Ileum (tissue), 1 donor: Measurements from ENCODE around the genes CBS and PDXK.

GRCh38 chr21:42527201-42528411 lies 14.0 kb downstream of the SLC37A1 start:
- PRO-cap, result no peak

- PRO-cap, result no peak
Measured at GRCh38 chr21:42530194-42530521, 16.5 kb downstream of the SLC37A1 start.

- PRO-cap, result no peak
Measured at GRCh38 chr21:42581738-42582680, 68.4 kb downstream of the SLC37A1 start.

DNA sequence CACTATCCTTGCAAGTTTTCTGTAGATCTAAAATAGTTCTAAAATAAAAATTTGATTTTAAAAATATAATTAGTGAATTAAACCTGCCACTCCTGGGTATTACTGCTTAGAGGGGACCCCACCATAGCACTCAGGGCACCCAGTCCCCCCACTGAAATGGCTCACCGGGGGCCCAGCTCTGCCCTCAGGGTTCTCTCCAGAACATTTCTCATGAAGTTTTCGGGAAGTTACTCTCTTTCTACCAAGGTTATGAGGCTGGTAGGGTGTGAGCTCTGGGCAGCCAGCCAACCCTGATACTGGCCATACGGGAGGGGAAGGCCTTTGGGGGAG lies 13.0 kb upstream of the PDE9A start:
- PRO-cap, result no peak

DNA sequence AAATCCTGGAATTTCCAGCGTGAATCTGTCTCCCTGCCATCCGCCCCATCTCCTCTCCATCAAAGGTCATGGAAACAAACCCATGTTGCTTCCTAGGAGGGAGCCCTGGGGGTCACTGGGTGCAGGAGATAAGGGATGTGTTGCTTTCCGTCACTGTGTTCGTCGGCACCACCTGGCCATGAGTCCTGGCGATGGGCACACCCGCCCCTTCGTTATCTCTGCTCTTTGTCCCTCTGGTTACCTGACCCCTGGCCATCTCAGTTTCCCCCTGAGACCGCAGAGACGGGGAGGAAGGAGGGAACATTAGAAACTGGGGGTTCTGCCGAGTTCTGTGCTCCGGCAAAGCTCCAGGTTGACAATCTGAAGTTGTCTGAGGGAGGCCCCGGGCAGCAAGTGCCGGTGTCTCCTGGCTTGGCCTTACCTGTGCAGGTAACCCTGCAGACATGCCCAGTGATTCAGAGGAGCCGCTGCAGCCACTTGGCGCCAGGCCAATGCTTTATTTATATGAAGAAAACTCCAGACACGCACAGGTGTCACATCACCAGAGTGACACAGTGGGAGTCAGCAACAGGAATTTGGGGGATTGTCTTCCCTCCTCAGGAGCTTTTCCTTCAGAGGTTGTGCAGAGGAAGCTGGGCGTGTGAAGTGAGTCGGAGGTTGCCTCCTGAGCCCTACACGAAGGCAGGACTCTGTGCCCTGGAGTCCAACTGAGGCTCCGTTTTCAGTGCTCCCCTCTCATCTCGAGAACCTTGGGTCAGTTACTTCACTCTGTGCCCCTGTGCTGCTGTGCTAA lies 2.9 kb downstream of the PDE9A start:
- PRO-cap, result bidirectional peak, plus-strand start at position 271 of the sequence, minus-strand start at position 61 of the sequence

- PRO-cap, result no peak
Measured at GRCh38 chr21:42684927-42685574, 31.6 kb downstream of the PDE9A start.

GRCh38 chr21:42703950-42704465 lies 50.6 kb downstream of the PDE9A start:
- PRO-cap, result no peak

GRCh38 chr21:42746034-42746503 lies 92.6 kb downstream of the PDE9A start:
- PRO-cap, result no peak

DNA sequence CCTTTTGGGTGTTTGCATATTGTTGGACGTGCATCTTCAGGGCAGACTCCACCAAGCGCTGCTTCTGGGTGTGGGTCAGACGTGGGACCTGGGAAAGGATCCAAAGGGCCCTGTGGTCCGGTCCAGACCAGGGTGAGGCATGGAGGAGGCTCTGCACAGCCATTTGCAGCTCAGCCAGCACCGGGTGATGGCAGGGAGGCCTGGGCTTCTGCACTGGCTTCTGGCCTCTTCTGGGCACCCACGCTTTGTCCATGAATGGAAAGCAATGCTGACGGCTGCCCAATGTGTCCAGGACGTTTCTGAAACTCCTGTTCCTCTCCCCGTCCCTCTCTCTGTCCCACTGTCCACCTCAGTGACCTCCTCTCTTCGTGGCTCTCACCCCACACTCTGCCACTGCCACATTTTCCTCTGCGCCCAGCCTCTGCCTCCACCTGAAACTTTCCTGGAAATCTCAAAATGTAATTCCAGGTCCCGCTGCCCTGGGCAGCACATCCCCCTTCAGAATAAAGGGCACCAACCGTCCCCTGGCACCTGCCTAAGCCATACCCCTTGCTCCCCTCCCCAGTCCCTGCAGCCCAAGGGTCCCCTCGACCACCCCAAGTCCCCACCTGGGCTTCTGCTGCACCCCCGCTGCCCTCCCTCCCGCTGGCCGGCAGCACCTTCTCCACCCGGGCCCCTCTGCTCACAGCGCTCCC lies 42.2 kb downstream of the WDR4 start:
- PRO-cap, result no peak

GRCh38 chr21:43075689-43075888 lies at the start of gene CBS:
TSS of gene CBS (minus strand) at chr21:43075835.
- PRO-cap, result no peak

GRCh38 chr21:43209831-43210674 lies 41.2 kb downstream of the CRYAA start:
- PRO-cap, result no peak

DNA sequence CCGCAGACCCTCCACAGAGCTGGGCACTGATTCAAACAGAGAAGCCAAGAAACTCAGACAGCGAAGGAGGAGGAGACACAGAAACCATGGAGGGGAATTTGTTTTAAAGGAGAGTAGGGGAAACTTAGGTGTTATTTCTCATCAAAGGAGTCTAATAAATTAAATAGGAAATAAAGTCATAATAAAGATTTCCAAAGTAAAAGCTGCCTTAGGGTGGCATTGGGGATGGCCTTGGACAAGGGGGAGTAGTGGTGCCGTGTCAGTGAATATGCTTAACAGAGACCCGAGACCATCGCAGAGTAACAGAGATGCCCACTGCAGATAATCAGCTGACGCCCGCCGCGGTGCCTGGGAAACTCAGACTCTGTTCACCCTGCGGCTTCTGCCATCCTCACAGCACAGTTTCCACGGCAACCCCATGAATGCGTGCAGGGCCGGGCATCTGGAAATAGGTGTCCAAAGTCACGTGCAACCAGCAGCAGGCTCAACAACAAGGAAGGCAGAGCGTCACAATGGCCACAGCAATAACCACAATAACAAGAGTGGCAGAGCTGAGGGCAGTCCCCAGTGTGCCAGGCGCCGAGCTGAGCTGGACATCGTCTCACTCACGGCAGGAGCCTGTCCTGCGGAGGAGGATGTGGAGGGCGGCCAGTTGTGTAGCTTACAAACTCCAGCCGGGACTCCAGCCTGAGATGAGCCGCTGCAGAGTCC lies 101.9 kb downstream of the CRYAA start:
- PRO-cap, result no peak

GRCh38 chr21:43300932-43301641 lies 125.8 kb downstream of the SIK1 start:
- PRO-cap, result no peak

DNA sequence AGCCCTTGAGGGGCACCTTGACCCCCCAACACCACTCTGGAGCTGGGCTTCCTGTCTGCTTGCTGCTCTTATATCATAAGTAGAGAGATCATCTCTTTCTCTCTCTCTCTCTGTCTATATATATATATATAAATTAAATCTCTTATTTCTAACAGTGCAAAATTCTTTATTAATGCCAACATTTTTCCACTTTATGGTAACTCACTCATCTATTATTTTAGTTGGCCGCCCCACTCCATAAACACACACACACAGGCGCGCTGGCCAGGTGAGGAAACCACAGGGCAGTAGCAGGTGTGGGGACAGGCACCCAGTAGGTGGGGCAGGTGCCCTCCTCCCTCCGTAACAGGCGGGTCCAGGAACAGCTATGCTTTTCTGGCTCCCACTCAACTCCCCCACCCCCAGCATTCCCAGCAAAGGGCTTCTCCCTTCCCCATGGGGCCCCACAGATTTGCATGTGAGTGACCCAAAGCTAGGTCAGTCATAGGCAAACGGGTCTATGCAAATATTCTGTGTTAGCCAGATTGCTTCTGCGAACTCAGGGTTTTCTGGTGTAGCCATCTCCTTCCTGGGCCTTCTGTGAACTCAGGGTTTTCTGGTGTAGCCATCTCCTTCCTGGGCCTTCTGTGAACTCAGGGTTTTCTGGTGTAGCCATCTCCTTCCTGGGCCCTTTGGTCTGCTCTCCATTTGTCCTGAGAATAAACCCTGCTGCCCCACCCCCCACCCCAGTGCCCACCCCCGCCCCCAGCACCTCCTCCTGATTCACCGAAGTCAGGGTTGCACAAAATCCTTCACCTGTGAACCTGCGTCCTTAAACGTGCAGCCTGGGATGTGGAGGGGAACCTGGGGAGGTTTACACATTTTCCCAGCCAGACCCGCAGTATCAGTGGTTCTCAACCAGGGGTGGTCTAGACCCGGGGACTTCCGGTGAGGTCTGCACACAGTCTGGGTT lies 114.1 kb downstream of the SIK1 start:
- PRO-cap, result no peak

DNA sequence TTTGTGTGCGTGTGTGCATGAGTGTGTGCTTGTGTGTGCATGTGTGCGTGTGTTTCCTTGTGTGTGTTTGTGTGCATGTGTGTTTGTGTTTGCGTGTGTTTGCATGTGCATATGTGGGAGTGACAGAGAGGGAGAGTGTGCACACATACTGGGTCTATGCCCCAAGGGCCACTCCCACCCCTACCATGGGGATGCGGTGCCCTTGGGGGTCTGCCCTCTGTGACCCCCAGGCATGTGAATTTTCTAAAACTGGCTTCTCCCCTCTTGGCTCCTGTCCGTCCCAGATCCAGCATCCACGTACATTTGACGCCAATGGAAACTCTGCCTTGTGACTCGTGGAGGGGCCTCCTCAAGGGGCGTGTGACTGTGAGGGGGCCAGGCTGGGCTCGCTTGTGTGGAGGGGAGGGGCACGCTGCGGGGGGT lies 94.3 kb downstream of the SIK1 start:
- PRO-cap, result no peak

- PRO-cap, result no peak
Measured at GRCh38 chr21:43337697-43338326, 89.1 kb downstream of the SIK1 start.

GRCh38 chr21:43477818-43478215 lies 50.9 kb upstream of the SIK1 start:
- PRO-cap, result no peak

DNA sequence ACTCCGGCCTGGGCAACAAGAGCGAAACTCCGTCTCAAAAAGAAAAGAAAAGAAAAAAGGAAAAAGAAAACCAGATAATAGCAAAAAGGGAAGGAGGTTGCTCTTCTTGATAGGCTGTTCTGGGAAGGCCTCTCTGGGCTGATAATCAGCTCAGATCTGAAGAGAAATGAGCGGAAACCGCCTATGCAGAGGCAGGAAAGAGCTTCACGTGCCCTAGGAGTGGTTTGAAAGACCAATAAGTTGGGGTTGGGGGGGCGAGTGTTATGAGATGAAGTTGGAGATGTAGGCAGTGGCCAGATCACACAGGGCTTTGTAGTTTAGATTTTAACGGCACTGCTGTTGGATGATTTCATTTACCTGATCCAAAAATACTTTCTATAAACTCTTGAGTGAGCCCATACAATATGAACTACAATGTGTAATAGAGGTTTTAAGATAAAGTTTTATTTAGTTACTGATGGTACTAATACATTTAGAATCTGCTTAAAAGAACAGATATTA lies 1.2 kb downstream of the RRP1B start:
- PRO-cap, result no peak

DNA sequence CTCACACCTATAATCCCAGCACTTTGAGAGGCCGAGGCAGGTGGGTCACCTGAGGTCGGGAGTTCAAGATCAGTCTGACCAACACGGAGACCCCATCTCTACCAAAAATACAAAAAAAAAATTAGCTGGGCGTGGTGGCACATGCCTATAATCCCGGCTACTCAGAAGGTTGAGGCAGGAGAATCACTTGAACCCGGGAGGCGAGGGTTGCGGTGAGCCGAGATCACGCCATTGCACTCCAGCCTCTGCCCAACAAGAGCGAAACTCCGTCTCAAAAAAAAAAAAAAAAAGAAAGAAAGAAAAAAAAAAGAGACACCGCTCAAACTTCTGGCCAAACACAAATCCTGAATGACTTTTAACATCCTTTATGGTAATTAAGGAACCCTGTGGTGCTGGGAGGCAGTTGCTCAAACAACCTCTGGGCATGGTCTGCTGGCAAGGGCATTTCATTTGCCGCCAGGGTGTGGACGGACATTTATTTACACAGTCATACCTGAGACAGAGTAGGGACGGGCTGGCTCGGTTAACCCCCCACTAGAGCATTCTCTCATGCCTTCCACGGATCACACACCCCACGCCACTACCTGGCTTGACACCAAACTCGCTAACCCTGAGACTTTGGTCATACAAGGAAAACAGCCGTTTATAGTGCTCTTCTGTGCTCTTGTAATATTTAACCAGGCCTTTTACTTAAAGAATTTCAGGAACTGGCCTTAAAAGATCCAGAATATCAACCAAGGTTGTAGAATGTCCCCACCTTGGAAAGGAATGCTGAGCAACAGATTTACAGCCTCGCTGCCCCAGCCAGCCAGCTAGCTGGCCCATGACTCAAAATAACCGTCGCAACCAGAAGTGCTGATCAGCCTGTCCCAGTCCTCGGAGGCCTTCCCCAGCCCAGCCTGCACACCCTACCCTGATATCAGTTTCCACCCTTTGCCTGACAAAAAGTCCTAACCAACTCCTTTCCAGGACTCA lies 6.7 kb upstream of the PDXK start:
- PRO-cap, result bidirectional peak, plus-strand start at position 497 of the sequence, minus-strand start at position 431 of the sequence; bidirectional peak, plus-strand start at position 836 of the sequence, minus-strand start at position 582 of the sequence

DNA sequence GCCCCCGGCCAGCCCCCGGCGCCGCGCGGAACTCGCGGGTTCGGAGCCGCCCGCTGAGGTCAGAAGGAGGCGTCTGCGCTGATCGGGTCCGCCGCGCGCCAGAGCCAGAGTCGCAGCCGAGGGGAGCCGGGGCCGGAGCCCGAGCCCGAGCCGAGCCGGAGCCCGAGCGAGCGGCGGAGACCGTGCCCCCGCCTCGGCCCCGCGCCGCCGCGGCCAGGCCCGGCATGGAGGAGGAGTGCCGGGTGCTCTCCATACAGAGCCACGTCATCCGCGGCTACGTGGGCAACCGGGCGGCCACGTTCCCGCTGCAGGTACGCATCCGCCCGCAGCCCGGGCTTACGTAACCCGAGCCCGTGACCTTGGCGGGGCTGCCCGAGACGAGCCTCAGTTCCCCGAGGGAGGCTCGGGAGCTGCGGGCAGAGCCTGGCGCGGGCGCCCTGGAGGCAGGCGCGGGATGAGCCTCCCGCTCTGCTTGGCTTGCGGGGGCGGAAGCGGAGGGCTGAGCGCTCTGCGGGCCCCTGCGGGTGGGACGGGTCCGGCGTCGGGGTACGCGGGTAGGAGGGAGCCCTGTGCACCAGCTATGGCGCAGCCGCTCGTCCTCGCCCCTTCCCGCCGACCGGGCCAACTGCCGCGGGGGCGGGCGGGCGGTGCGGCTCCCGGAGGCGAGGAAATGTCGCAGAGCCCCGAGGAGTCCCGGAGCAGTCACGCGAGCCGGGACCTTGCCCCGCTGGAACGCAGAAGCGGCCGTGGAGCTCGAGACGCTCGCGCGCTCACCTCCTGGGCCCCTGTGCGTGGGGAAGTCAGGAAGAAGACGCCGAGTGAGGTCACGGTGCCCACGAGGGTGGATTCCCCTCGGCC lies at the start of gene PDXK:
TSS of gene PDXK (plus strand) at position 59 of the 858 bp plus-strand sequence.
- PRO-cap, result bidirectional peak, plus-strand start at position 107 of the sequence, minus-strand start outside the sequence; bidirectional peak, plus-strand start at position 737 of the sequence, minus-strand start at position 734 of the sequence; unidirectional peak, minus-strand start at position 813 of the sequence